Heart (tissue), 3 donors: ENCODE measurements around the gene THUMPD1.

DNA sequence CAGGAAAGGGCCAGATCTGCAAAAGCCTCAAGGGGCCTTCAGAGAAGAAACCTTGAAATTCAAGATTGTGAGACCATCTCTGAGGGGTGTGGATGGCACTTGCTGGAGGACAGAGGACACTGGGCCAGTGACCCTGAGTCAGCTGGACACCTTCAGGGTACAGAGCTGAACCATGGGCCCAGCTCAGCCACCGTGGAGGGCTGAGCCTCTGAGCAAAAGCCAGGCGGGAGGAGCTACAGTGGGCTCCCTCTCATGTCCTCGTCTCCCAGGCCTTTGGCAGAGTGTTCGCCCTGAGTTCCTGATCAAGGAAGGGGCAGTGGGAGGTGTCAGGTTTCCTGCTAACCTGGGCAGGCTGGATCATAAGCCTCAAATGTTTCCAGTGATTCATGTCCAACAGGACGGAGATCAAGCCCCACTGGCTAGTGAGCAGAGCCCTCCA is 3.0 kb downstream of the PDILT start:
- RAMPAGE, long total RNA, 2 experiments = no peak in any of the 2 experiments

GRCh38 chr16:20674323-20674928 is 23.1 kb downstream of the ACSM1 start:
- RAMPAGE, long total RNA, 2 experiments = no peak in any of the 2 experiments

GRCh38 chr16:20674929-20675602 is 22.4 kb downstream of the ACSM1 start:
- RAMPAGE, long total RNA, 2 experiments = no peak in any of the 2 experiments

DNA sequence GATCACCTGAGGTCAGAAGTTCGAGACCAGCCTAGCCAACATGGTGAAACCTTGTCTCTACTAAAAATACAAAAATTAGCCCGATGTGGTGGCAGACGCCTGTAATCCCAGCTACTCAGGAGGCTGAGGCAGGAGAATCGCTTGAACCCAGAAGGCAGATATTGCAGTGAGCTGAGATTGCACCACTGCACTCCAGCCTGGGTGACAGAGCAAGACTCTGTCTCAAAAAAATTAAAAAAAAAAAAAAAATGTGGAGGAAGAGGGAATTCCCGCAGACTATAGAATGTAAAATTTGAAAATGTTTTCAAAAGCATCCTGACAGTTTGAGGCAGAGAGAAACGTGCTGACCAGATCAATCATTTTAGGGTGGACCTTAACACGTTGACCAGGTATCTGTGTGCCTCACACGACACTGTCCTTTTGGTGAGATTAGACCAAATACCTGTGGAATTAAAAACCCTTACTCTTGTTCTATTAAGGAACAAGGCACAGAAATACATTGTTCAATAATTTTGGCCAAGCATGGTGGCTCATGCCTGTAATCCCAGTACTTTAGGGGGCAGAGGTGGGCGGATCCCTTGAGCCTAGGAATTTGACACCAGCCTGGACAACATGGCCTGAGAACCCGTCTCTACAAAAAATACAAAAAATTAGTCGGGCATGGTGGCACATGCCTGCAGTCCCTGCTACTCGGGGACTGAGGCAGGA is 1.9 kb downstream of the THUMPD1 start:
- RAMPAGE, long total RNA, 2 experiments = no peak in any of the 2 experiments

DNA sequence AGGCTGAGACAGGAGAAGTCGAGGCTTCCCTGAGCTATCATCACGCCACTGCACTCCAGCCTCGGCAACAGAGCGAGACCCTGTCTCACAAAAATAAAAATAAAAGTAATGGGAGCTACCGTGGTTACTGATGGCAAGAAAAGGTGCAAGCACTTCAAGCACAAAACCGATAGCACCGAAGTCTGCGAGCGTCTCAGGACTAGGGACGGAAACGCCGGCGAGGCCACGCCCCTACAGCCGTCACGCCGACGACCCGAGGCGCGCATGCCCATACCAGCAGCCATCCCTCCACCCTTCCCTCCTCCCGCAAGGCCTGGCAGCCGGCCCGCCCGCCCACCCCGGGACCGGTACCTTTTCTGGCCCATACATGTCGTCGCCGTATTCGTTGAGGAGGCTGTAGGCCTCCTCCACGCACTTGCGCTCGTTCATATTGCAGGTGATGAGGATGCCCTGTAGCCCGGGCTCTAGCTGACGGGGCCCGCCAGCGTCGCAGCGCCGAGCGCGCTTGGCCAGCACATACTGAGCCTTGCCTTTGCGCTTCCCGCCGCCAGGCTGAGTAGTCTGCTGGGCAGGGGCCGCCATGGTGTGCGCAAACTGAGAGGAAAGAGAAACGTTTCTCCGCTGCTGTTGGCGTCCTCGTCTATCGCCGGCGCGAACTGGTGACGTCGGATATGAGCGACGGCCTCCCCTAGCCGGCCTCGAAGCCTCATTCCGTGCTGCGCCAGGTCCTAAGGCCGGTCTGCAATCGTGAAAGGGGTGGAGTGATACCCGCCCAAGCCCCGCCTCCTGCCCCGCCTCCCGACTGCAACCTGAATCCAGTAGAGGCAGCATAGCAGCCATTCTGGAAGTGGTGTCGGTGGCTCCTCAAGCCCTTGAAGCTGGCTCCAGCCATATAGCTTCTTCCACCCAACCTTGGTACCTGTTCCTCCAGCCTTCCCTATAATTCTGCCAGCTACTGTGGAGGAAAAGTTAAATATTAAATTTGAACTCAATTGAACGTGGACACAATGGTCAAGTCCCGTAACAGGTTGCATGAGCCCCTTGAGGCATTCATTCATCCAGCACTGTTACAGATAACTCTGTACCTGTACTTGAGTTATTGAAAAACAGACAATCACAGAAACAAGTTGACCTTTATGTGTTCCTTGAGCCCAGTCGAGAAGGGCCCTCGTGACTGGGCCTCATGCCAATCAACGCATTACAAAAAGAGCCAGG is at the start of gene THUMPD1:
TSS of gene THUMPD1 (minus strand) at position 661 of the 1,215 bp plus-strand sequence.
- RAMPAGE, long total RNA, 2 experiments = start-site peak on the minus strand in 2 of 2 experiments, centred at positions 631 to 635 of the sequence, 373 to 618 reads per replicate

GRCh38 chr16:20860529-20860944 is 39.6 kb downstream of the DCUN1D3 start:
- RAMPAGE, long total RNA, 2 experiments = no peak in any of the 2 experiments

- RAMPAGE, long total RNA, 2 experiments = no peak in any of the 2 experiments
These were observed 15.8 kb downstream of the DCUN1D3 start for GRCh38 chr16:20884135-20884955.

- RAMPAGE, long total RNA, 2 experiments = no peak in any of the 2 experiments
These were observed 29.4 kb downstream of the LYRM1 start for GRCh38 chr16:20929882-20930362.

DNA sequence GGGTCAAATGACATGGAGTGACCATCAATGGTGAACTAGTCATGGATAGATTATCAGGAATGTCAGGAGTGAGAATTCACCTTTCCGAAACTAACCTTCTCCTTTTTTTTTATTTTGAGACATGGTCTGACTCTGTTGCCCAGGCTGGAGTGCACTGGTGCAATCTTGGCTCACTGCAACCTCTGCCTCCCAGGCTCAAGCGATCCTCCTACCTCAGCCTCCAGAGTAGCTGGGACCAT is 84.5 kb downstream of the DNAH3 start:
- RAMPAGE, long total RNA, 2 experiments = no peak in any of the 2 experiments

DNA sequence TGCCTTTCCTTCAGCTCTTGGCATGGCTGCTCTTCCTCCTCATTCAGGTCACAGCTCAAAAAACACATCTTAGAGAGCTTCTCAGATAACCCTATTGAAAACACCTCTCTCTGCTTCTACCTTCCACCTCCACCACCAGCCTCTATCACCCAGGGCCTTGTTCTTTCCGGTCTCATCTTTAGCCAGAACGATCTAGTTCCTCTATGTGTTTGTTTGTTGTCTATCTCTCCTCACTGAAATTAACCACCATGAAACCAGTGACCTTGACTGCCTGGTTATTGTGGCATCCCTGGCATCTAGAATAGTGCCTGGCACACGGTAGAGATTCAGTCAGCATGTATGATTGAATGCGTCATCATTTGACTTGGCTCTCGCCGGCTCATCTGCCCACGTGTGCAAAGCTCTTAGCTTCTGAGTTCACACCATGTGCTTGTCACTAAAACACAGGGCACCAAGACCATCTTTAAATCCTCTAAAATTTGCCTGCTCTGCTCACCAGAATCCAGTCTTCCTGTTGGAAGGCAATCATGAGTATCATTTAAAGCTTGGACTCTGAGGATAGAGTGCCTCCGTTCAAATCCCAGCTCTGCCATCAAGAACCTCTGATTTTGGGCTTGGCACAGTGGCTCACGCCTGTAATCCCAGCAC is 12.6 kb downstream of the CRYM start:
- RAMPAGE, long total RNA, 2 experiments = no peak in any of the 2 experiments

DNA sequence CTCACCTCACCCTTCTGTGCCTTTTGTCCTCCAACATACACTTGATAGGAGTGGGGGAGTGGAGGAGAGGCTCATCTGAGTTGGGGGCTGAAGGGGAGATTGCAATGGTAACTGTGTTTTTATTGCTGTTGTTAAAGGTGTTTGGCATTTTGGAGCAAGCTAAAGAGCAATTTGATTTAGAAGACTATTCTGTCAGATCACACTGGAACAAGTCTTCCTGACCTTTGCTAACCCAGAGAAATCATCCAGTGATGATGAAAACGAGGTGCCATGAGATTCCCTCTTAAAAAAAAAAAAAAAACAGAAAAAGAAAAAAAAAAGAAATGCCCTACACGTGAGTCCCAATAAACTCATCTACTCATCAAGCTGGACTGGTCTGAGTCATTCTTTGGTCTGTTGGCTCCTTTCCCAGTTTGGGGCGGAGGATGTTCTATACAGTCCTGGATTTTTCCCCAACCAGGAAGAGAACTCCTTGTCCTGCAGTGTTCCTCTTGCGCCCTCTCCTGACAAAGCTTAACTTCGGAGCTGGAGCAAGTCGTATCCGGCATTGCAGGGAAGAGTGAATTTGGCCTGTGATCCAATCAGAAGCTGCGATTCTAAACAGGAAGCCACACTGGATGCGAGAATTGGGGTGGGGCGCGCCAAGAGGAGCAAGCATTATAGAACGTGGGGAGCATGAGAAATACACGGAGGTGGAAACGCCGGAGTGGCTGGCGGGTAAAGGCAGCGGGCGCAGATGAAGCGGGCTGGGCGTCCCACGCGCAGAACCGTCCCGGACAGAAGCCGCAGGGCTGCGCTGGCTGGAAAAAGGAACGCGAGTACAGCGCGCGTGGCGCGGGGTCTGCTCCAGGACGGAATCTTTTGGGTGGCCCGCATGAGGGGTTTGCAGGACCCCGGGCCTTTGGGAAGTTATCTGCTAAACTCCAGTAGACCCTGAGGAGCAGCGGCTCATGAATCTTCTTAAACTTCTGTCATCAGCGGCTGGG is 22.4 kb upstream of the CRYM start:
- RAMPAGE, long total RNA, 2 experiments = start-site peak on the plus strand in 1 of 2 experiments, centred at position 644 of the sequence, 54 reads per replicate

DNA sequence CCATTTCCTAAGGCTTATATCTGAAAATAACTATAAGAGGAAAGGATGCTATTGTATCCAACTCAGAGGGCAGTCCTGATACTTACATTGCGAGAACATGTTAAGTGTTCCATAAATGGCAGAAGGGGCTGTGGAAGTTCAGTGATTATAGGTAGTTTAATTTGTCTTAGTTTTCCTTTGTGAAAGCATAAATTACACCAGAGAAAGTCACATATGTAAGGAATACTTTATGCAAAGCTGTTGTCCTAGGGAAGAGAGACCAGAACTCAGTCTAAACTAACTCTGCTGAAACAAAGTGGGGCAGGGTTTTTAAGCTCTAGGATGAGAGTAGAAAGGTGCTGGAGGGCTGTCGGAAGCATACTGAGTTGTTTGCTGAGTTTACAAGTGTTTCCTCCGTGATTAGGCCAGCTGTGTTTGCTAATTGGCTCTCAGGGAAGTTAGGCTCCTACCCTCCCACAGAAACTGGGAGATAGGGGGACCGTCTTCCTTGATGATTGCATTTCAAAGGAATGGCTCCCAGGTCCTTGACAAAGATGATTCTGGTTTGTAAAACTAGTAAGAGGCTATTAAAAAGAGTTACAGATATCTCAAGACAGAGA is 24.3 kb upstream of the CRYM start:
- RAMPAGE, long total RNA, 2 experiments = no peak in any of the 2 experiments

DNA sequence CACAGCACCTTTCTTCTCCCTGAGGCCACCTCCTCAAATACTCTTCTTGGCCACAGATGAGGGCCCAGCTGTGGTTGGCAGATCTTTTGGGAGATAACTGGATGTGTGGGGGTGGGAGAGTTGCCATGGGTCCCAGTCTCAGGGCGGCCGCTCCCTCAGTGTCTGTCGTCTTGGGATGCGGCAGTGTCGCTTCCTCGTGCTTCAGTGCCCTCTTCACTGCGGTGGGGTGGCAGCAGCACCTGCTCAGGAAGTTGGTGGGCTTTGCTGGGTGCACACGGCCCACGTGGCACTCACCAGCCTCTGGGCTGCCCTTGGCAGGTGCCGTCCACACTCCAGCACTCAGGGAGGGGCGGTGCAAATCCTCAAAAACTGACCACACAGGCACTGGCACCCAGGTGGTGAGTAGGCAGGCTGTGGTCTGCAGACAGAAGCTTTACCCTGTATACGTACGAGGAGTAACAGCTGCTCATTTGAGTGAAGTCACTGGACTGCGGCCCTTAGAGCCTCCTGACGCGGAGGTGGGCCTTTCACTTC is 81.9 kb upstream of the CRYM start:
- RAMPAGE, long total RNA, 2 experiments = no peak in any of the 2 experiments

DNA sequence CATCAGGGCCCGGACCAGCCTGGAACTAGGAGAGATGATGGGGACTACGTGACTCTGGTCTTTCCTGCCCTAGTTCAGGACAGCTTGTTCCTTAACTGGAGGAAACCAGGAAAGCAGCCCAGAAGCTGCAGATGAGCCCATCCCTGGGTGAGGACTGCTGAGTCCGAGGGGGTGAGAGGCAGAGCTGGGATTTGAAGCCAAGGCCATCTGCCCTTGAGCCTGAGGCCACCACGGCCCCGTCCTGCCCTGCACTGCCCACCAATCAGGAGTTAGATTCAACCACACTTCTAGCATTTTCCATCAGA is 55.8 kb upstream of the METTL9 start:
- RAMPAGE, long total RNA, 2 experiments = no peak in any of the 2 experiments

DNA sequence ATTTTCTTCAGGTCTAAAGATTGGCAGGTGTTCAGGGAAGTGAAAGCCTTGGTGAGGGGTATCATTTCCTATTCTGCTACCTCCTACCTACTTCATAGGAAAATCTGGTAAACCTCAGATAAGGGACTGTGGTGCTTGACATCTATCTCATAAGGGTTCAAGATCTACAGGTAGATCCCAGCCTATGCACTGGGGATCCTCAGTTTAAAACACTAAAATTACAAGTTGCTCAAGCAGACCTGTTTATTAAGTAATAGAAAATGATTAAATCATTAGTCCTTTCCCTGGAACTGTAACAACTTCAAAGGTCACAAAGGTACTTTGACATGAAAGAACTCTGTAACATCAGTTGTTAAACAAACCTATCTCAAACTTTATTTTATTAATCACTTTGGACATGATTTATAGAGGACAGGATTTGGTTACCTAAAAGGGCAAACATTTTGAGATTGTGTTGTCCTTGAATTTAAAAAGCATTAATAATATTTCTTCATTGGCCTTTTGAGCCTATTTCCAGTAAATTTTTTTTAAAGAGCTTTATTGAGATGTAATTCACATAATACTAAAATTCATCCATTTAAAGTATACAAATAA is 6.6 kb downstream of the MOSMO start:
- RAMPAGE, long total RNA, 2 experiments = no peak in any of the 2 experiments

DNA sequence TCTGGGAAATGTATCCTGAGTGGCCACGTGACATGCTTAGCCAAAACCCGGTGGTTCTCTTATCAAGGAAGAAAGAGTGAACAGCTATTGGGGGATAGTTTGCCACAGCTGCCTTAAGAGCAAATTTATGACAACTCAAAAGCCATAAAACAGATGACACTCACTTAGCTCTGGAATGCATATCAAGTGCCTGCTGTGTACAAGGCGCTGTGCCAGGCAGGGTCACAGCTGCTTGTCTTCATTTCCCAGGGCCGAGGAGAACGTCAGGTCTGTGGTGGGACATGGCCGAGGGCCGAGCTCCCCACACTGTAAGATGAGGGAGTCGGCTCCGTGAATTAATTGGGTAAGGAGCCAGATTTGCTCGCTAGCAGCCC is 14.0 kb downstream of the EEF2K start:
- RAMPAGE, long total RNA, 2 experiments = no peak in any of the 2 experiments

- RAMPAGE, long total RNA, 2 experiments = no peak in any of the 2 experiments
These were observed 20.4 kb downstream of the CDR2 start for GRCh38 chr16:22353969-22354464.

GRCh38 chr16:22406051-22406454 is 31.6 kb upstream of the CDR2 start:
- RAMPAGE, long total RNA, 2 experiments = no peak in any of the 2 experiments

DNA sequence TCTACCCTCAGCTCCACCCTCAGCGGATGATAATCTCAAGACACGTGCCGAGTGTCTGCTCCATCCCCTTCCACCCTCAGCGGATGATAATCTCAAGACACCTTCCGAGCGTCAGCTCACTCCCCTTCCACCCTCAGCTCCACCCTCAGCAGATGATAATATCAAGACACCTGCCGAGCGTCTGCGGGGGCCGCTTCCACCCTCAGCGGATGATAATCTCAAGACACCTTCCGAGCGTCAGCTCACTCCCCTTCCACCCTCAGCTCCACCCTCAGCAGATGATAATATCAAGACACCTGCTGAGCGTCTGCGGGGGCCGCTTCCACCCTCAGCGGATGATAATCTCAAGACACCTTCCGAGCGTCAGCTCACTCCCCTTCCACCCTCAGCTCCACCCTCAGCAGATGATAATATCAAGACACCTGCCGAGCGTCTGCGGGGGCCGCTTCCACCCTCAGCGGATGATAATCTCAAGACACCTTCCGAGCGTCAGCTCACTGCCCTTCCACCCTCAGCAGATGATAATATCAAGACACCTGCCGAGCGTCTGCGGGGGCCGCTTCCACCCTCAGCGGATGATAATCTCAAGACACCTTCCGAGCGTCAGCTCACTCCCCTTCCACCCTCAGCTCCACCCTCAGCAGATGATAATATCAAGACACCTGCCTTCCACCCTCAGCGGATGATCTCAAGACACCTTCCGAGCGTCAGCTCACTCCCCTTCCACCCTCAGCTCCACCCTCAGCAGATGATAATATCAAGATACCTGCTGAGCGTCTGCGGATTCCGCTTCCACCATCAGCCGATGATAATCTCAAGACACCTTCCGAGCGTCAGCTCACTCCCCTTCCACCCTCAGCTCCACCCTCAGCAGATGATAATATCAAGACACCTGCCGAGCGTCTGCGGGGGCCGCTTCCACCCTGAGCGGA is 23.6 kb downstream of the NPIPB5 start:
- RAMPAGE, long total RNA, 2 experiments = no peak in any of the 2 experiments

DNA sequence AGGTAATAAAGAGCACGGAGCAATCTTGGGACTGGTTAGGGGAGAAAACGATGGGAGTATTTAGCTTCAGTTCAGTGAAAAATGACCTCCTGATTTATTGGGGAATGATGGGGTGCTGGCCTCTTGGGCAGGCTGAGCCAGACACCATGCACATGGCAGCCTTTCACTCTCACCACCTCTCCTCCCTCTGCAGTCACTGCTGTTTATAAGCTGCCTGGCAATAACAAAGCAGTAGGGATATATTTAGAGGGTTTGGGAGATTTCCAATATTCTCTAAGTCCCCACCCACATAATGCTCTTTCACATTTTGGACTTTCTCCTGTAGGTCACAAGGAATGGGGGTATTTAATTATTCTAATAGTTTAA is 140.5 kb upstream of the HS3ST2 start:
- RAMPAGE, long total RNA, 2 experiments = no peak in any of the 2 experiments